Caco-2 (cell line): ENCODE measurements around the gene CHI3L1.

- PRO-cap: no peak
- RRBS: no CpG with 5 or more reads among the region's 5 CpGs
Measured at GRCh38 chr1:203173517-203173920, 2.1 kb downstream of the MYBPH start.

- PRO-cap: bidirectional peak, plus-strand start at chr1:203186872, minus-strand start at chr1:203186703
- RRBS: no CpG with 5 or more reads among the region's 20 CpGs
Measured at GRCh38 chr1:203186420-203187655, at the start of gene CHI3L1. TSS of gene CHI3L1 (minus strand) at chr1:203186704.

GRCh38 chr1:203264199-203264681, 34.8 kb upstream of the CHIT1 start:
- PRO-cap: no peak
- RRBS: no CpG with 5 or more reads among the region's 8 CpGs

GRCh38 chr1:203269008-203269454, 36.3 kb upstream of the BTG2 start:
- PRO-cap: no peak
- RRBS: no CpG with 5 or more reads among the region's 2 CpGs

- PRO-cap: no peak
- RRBS: no CpG with 5 or more reads among the region's 11 CpGs
Measured at GRCh38 chr1:203288507-203289119, 16.7 kb upstream of the BTG2 start.

GRCh38 chr1:203295631-203296259, 9.6 kb upstream of the BTG2 start:
- PRO-cap: no peak
- RRBS: no CpG with 5 or more reads among the region's 2 CpGs

DNA sequence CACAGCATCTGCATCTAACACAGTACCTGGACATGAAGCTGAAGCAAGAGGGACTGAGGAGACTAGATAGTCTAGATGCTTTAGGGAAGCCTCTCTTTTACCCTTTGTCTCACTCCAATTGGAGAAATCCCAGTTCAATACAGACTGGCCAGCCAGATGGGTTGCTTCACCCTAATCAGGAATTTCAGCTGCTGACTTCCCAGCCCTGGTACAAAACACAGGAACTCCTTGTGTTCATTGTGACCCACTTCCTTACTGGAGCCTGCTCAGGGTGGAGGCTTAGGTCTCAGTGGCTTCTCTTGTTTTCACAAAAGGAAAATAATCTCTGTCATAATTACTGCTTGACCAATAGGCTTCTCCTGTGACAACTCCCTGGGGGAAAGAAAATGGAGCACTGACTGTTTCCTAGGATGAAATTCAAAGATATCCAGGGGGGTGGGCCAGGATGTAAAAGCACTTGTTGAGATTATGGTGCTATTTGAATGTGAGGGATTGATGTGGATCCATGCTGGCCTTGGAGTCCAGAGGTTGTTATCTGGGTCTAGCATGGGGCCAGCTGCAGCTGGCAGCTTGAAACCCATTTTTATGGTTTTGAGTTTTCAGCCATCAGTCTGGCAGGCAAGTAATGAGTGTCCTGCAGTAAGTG, 17.5 kb downstream of the BTG2 start:
- PRO-cap: no peak

GRCh38 chr1:203327259-203328301, 22.3 kb downstream of the BTG2 start:
- PRO-cap: bidirectional peak, plus-strand start at chr1:203327570, minus-strand start at chr1:203327440; bidirectional peak, plus-strand start at chr1:203328195, minus-strand start at chr1:203327979
- RRBS: 4% methylated on average over 16 of the region's 64 CpGs

DNA sequence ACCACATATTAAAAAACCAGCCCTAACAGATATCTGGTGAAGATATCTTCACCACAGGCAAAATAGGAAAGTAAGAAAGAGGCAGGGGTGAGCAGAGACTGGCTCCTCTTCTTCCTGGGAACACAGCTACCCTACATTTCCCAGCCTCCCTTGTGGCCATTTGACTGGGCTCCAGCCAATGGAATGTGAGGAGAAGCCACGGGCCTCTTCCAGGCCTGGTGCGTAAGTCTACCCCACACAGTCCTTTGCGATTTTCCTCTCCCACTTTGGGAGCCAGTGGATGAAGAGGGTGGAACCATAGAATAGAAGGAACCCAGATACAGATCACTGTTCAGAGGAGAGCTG, 21.8 kb upstream of the FMOD start:
- PRO-cap: no peak
- RRBS: no CpG with 5 or more reads among the region's 3 CpGs

DNA sequence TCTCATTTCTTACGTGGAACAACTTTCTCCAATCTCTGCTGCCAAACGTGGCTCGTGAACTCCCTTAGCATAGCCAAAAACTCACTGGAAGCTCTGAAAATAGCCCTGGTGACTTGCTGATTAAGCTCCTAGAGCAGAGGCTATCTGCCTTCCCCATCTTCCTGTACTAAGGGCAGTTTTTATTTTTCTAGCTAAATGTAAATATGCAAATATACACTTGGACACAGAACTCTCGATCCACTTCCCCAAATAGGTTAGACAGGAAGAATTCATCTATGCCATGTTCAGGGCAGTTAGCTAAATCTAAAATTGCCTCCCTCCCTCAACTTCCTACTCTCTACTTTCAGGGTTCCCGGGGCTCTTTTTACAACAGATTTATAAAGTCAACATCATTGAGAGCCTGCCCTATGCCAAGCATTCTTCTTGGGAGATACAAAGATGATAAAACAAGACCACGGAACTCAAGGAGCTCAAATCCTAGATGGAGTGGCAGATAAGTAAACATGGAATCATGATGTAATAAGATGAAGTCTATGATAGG, 59.4 kb upstream of the FMOD start:
- PRO-cap: no peak
- RRBS: no CpG with 5 or more reads among the region's 6 CpGs

DNA sequence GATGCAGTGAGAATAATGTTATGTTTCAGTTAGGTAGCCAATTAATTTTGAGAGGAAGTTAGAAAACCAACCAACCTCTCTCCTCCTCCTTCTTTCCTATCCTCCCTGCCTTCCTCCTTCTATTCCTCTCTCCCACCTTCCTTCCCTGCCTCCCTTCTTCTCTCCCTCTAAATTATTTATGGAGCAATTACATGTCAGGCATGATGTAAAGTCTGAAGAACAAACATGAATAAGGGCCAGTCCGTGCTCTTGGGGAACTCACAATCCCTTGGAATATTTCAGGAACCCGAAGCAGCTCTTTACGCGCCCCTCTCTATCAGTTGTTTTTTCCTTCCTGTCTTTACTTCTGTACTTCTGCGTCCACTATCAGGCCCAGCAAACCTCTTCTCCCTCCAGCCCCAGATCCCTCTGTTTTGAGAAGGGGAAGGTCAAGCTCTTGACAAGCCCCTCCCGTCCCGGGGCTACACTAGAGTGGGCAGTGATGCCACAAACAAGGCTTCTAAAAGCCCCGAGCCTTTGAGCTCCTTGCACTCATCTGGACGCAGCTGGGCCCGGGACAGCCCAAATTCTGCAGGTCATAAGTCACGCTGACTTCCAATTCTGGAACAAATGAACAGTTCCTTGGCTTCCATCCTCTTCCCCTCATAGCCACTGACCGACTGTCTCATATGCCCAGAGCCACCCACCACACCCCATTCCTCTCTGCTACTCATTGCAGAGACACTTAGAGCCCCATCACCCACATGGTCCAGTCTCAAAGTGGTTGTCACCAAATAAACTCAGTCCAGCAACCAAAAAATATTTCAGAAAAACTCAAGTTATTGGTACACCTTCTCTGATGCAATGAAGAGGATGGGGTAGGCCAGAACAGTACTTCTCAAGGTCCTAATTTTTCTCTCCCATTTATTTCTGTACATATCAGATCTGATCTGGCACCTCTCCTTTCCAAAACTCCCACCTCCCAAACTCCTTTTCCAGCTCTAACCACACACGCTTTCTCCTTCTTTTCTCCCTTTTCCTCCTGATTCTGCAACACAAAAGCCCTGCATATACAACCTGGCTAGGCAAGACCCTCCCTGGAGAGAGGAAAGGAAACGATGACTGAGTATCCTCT, 32.8 kb upstream of the PRELP start:
- PRO-cap: no peak
- RRBS: 77% methylated on average over 3 of the region's 14 CpGs

DNA sequence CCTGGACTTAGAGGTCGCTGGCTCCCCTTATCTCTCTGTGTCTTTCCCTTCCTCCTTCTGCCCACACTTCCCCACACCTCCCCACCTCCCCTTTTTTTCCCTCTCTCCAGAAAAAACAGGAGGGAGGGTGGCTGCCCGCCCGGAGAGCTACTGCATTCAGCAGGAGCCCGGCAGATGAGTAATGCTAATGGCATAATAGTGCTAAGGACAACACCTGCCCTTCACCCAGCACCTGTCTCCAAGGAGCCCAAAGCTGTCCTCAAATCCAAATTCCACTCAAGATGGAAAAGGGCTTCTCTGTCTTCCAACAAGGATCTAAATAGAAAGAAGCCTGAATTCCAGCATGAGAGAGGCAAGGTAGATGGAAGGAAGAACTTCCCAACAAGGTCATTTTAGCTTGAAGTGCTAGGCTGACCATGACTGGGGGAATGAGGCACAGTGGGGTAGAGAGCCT, 11.3 kb upstream of the PRELP start:
- PRO-cap: no peak
- RRBS: no CpG with 5 or more reads among the region's 4 CpGs

DNA sequence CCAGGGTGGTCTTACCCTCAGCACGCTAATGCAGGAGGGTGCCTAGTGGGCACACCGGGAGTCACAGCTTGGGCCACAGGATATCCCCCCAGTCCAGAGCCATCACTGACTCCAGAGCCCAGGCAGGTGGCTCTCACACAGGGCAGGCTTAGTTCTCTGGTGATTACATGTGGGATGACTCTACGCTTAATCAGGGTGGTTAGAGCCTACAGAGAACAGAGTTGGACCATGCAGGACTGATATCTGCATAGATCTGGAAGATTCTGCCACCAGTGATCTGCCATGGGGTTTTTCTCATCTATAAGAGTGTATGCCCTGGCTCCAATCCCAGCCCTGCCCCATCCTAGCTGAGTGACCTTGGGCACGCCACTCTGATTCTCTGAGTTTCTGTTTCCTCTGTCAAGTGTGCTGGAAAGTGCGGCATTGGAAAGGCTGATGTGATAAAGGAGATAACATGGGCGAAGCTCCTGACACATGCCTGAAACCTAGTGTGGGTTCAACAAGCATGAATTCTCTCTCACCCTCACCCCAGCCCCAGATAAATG, 27.3 kb downstream of the OPTC start:
- PRO-cap: no peak
- RRBS: no CpG with 5 or more reads among the region's 6 CpGs

DNA sequence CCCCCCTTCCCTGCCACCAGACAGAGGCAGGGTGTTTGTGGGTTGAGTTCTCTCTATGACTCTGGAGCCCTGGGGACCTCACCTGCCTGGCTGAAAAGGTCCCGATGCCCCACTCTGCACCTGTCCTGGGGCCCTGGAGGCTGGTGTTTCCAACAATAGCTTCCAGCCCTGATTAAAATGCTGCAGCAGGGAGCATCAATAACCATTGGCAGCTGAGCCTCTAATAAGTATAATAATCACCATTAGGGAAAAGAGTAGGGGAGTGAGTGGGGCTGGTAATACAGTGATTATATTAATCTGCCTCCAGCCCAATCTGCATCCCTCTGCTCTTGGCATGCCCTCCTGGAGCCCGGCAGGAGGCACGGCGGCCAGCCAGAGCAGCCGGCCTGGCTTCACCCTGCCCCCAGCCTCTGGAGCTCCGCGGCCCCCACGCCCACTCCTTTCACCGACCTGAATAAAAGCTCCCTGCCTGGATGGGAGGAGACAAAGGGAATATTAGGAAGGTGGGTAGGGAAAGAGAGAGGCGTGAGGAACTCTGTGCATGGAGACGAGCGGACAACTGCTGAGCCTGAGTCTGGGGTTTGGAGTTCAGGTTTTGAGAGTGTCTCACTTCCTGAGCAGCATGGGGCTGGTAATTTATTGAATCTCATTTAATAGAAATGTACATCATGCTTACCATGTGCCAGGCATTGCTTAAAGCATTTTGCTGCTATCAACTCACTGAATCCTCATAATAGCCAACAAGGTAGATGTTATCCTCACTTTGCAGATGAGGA, 28.3 kb downstream of the OPTC start:
- PRO-cap: no peak
- RRBS: no CpG with 5 or more reads among the region's 12 CpGs

GRCh38 chr1:203627710-203628627, 1.3 kb downstream of the ATP2B4 start:
- PRO-cap: no peak
- RRBS: no CpG with 5 or more reads among the region's 25 CpGs

GRCh38 chr1:203638883-203639506, 12.4 kb downstream of the ATP2B4 start:
- PRO-cap: no peak
- RRBS: no CpG with 5 or more reads among the region's 9 CpGs

GRCh38 chr1:203658126-203658483, 31.5 kb downstream of the ATP2B4 start:
- PRO-cap: no peak
- RRBS: no CpG with 5 or more reads among the region's 2 CpGs

DNA sequence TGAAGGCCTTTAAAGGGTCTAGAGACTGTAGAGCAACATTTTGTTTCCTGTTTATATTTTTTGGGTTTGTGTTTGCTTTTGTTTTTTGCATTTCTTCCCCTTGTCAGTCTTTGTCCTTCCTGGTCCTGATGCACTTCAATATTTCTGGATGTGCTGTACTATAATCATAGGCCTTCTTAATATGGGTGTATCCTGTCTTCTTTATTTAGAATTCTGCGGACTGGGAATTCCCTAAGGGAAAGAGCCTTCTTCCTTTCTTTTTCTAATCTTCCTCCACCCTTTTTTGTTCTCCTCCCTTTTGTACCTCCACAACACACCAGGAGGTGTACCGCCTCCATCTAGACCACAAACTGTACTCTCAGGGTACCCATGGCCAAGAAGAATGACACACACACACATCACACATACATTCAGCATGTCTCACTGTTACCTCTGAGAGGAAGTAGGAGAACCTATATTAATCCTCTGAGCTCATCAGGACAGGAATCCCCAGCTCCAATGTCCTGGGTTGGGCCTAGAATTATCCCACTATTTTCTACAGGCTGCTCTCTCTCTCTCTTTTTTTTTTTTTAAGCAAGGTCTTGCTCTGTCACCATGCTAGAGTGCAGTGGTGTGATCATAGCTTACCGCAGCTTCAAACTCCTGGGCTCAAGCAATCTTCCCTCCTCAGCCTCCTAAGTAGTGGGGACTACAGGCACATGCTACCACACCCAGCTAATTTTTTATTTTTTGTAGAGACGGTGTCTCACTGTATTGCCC, 36.6 kb downstream of the ATP2B4 start:
- PRO-cap: no peak
- RRBS: no CpG with 5 or more reads among the region's 4 CpGs

DNA sequence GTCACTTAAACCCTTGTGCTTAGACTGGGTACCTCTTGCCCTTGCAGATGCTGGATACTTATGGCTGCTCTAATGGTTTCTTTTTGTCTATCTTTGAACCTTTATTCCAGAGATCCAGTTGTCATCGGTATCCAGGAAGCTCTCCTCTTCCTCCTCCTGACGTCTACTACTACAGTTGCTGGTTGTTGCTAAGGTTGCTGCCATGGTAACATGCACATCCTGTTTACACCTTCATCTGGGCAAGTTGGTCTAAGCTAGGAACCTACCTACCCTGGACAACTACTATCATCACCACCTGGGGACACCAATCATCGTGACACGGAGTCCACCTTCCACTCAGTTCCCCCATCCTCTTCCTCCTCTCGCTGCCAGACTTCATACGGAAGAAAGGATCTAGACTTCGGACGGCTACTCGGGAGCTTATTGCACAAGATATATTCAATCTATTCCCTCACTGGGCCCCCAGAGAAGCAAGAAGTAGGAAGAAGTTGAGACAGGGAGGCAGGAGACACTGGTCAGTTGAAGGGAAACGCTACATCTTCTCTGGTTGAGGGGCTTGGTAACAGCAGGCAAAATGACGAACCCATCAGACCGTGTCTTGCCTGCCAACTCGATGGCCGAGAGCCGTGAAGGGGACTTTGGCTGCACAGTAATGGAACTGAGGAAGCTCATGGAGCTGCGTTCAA, 56.1 kb downstream of the ATP2B4 start:
- PRO-cap: no peak
- RRBS: no CpG with 5 or more reads among the region's 16 CpGs

GRCh38 chr1:203740650-203741627, 24.0 kb upstream of the LAX1 start:
- PRO-cap: no peak
- RRBS: no CpG with 5 or more reads among the region's 10 CpGs